Parietal lobe (tissue), 2 donors: Measurements from ENCODE around the genes GINM1 and RAET1L.

DNA sequence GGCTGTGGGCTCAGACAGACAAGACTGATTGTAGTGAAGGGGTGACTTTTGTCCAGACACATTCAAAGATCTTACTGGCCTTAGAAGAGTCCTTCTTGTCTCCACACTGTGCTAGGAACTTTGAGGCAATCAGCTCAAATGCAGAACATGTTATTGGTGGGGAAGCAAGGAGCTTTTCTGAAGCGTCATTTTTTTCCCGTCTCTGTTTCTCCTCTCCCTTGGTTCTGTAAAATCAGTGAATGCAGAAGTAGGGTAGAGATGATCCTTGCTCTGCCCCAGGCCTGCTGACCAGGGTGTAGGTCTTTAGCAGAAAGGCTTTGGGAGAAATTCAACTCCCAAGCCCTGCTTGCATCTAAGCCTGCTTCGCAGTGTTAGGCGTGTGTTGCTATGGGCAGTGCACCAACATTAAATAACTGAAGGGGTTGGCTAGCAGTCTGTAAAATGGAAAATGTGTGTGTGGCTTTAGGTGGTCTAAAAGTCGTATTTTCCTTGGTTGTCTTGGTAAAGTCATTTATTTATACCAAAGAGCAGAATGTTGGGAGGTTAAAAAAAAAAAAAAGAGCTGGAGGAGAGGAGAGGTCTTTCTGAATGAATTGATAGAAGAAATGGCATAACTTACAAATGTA, 45.9 kb downstream of the SASH1 start:
- RAMPAGE, long total RNA = no peak

GRCh38 chr6:148406350-148406922, 63.8 kb downstream of the SASH1 start:
- RAMPAGE, long total RNA = no peak

DNA sequence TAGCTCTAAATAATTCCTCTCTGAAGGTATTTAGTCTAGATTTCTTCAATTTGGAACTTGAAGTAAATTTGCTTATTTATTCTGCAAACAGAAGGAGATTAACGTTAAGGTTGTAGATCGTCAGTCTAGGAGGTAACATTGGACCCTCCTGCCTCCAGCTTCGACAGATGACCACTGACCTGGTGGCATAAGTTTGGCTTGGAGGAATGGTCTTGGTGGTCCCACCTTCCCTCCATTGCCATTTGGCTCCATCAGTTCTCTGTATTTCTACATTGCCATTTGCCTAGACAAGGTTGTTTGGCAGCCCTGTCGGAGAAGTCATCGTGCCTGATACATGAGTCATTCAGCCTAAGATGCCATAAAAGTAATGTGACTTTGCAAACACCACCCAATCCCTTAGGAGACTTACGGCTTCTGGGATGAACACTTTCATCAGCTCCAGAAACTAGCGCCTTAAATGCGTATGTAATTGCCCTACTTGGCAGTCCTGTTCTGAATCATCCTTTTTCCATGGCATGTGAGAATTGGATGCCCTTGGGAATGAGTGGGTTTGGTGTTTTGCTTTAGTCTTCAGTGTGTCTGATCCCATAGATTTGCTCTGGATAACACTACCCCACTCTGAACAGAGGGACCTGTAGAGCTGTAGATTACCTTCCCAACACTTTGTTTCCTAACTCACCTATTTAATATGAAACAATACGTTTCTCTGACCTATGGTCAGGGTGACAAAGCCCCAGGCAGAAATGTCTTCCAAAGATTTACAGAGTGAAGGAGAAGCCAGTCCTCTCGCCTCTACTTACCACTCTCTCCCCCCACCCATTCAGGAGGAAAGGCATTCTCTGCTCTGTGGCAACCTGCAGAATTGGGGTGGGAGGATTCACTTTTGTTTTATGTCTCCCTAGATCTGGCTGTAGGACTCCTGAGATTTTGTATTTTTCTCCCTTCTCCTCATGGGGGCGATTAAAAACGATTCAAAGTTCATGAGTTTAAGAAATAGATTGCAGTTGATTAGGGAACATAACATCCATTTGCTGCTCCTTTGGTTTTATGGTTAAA, 158.6 kb downstream of the SASH1 start:
- RAMPAGE, long total RNA = no peak

DNA sequence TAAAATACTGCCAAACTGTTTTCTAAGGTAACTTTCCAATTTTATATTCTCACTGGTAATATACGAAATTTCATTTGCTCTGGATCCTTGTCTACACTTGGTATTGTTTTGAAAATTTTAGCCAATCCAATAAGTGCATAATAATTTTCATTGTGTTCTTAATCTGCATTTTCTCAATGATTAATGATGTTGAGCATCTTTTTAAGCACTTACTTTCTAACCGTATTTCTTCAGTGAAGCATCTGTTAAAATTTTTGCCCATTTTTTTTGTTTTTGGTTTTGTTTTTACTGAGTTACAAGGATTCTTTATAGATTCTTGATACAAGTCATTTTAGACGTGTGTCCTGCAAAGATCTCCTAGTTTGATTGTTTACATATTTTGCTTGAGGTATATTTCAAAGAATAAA, 142.8 kb upstream of the UST start:
- RAMPAGE, long total RNA = no peak

DNA sequence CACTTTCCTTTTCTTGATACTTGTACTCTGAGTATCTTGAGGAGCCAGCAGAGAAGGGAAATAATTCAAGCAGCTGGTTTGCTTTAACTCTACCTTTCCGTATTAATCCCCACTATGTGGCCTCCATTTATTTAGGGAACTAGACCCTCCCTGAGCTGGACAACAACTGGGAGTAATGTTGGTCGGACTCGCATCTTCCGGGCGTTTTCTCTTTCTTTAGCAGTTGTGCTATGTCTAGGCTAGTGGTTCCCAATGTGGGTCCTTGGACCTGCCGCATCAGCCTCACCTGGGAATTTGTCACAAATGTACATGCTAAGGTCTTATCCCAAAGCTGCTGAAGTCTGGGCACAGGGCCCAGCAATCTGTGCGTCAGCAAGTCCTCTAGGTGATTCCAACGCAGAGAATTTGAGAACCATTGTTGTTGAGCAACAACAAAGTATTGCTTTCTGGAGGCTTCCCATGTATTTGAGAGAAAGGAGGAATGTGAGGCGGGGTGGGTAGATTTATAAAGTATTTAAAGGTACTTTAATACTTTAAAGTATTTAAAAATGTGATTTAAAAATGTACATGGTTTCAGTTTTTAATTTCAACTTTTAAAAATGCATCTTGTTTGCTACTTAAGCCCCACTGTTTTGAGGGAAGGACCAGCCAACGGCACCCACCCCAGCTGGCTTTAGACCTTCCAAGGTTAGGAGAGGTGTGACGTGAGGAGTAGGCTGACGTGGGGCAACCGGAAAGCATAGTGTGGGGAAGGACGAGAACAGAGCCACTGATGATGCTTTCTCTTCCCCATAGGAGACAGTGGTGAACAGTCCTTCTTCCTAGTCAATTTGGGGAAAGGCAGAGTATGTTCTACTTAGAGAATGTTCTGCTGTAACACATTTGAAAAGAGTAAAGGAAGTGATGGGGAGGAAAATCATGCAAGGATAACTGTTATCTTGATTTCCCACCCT, 4.1 kb downstream of the UST start:
- RAMPAGE, long total RNA = no peak

DNA sequence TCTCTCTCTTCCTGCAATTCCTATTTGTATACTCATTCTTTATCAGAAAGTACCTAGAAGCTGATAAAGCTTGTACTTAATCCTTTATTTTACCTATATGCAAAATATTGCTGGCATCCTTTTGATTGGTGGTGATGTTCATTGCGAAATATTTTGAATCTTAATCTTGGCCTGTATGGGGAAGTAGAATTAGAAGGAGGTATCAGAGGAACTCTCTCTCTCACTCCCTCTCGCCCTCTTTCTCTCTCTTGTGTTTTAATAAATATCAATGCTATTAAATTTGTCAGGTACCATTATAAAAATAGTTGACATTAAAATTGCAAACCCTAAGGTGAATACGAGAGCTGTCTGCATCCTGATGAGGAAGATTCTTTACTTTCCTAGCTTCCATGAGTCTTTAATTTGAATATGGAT, 52.9 kb downstream of the UST start:
- RAMPAGE, long total RNA = no peak

GRCh38 chr6:148874760-148875212, 128.0 kb downstream of the UST start:
- RAMPAGE, long total RNA = no peak

GRCh38 chr6:149021172-149021637, 274.4 kb downstream of the UST start:
- RAMPAGE, long total RNA = no peak

- RAMPAGE, long total RNA = no peak
Observed at GRCh38 chr6:149320773-149321363, 3.4 kb downstream of the TAB2 start.

DNA sequence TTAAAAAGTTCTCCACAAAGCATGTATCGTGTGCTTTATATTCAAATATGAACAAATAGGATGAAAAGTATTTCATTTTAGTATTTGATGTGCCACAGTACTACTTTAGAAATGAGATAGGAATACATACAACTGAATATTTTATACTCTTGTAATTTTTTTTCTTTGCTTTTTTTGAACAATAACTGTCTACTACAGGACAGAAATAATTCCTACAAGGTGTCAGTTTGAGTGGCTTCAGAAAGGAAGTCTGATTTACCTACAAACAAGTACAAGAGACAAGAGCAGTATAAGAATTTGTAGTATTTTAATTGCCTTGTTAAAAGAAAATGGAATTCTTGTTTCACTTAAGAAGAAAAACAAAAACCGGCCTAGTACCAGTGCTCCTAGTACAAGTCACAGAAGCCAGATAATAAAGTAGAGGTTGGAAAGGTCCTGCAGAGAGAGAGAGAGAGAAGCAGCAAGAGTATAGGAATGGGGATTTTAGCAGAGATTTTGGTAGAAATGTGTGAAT, 6.3 kb downstream of the TAB2 start:
- RAMPAGE, long total RNA = no peak

DNA sequence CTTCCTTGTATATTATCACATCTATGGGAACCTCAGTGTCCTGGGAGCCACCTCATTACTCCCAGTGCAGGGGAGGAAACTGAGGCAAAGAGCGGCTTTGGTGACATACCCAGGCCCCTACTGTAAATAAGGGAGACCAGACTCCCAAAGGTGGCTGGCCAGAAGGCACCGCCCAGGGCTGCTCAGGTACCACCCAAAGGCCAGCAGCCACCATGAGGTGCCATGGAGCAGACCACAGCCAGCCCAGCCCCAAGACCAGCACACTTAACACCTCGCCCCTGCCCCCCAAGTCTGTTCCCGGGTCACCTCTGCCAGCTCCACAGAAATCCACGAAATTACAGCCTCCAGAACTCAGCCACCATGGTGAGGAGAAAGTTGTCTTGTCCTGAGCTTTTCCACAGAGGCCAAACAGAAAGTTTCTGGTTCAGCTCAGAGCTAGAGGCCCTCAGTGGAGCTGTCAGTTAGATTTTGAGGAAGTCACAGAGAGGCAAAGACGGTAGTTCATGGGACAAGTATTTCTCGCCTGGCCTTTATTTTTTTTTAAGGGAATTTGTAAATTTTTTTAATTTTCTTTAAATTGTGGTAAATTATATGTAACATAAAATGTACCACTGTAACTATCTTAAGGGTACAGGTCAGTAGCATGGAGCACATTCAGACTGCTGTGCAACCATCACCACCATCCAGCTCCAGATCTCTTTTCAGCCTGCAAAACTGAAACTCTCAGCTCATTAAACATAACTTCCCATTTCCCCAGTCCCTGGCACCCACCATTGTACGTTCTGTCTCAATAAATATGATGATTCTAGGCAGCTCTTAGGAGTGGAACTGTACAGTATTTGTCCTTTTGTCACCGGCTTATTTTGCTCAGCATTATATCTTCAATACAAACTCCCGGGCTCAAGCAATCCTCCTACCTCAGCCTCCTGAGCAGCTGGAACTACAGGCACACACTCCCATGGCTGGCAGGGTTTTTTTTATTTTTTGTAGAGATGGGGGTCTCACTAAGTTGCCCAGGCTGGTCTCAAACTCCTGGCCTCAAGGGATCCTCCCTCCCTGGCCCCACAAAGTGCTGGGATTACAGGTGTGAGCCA, 1.7 kb downstream of the ZC3H12D start:
- RAMPAGE, long total RNA = no peak

DNA sequence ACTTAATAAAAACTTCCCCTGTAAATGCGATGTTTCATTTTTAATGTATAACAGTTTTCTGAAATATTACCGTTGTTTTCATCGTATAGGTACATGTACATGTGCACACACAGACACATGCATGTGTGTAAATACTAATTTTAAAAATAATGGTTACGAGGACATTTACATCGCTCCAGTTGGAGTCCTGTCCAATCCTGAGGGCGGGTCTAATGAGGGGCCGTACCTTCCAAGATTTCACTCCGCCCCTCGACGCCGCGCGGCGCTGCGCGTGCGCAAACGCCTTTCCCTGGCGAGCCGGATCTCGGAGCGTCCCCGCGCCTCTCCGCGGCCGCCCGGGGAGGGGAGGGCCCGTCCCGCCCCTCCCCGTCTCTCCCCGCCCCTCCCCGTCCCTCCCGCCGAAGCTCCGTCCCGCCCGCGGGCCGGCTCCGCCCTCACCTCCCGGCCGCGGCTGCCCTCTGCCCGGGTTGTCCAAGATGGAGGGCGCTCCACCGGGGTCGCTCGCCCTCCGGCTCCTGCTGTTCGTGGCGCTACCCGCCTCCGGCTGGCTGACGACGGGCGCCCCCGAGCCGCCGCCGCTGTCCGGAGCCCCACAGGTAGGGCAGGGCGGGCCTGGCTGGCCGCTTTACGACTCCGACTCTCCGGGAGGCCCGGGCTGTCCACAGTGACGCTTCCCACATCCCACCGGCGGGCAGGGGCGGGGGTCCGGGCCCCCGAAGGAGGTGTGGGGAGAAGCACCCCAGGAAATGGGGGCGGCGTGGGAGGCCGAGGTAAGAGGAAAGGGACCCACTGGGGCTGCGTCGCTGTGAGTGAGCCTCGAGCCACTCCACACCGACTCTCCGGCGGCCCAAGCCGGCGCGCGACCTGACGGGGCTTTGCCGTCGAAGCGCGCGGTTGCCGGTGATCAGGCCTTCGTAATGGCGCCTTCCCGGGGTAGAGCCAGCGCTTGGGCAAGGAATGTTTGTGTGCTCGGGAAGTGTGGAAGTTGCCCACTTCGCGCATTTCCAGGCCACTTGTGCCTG, at the start of gene GINM1:
GINM1 (plus strand) TSS at position 437 of the 1,022 bp plus-strand sequence.
- RAMPAGE, long total RNA = no peak

DNA sequence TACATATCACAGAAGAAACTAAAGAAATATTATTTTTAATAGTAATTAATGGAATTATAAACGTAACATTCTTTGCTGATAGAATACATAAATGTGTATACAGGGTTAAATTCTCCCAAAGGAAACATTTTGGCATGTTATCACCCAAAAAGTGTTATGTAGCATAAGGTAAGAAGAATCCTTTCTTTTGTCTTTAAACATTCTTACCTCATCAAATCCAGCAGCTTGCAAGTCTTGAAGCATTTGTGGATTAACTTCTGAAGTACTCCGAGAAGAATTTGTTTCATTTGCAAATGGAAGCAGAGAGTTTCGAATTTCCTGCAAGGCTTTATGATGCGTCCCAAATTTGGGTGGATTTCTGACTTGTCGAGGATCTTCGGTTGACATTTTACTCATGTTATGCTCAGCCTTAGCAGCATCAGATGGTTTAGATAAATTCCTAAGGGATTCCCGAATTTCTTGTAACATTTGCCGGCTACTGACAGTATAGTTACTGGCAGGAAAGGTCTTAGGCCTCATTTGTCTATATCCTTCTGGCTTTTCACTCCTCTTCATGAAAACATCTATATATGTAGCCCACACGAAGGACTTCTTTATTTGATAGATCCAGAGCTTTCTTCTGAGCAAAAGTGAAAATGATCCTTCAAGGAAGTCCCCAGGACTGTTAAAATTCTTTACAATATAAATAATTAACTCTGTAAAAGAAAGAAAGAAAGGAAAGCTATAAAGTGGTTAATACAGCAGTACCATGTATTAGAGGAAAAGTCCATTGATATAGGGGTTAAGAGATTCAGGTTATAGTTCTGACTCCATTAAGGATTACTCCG, 16.1 kb downstream of the LATS1 start:
- RAMPAGE, long total RNA = no peak

GRCh38 chr6:149861900-149862687, 2.1 kb downstream of the LRP11 start:
- RAMPAGE, long total RNA = no peak

DNA sequence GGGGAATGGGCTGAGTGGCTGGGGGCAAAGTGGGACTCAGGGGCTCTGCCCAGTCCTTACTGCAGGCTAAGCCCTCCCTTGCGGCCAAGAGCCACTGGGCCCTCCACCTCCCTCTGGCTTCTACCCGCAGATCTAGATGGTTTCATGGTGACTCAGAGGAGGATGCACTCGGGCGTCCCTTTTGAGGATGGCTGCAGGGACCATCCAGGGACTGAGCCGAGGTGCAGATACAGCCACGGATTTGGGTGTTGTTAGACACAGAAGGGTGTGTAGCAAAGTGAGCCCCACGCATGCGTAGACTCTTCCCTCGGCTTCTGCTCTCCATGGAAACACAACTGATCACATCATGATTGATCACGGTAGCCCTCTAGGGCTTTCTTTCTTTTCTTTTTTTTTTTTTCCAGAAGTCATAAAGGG, 661 bp upstream of the ULBP1 start:
- RAMPAGE, long total RNA = no peak

- RAMPAGE, long total RNA = no peak
Observed at GRCh38 chr6:149964837-149965709, 1.3 kb downstream of the ULBP1 start.

DNA sequence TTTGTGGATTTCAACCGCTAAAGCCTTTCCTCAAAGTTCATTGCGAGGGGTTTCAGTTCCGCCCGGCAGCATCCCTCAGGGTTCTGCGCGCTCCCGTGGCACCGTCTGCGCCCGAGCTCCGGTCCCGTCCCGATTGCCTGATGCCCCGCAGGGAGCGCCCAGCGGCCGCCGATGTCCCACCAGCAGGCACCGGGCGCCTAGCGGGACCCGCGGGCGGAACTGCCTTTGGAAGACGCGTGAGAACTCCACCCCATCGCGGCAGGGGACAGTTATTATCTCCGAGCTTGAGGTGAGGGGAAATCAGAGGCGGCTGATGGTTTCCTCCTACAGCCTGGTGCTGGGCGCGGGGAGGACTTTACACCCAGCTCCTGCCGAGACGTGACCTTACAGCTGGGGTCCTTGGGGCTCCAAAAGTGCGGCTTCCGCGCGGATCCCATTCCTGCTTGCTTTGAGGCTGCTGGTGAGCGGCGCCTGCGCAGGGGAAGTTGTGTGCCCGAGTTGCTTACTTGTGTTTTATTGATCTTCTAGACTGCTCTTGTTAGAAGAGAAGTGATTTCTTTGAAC, 27.1 kb downstream of the ULBP1 start:
- RAMPAGE, long total RNA = no peak

DNA sequence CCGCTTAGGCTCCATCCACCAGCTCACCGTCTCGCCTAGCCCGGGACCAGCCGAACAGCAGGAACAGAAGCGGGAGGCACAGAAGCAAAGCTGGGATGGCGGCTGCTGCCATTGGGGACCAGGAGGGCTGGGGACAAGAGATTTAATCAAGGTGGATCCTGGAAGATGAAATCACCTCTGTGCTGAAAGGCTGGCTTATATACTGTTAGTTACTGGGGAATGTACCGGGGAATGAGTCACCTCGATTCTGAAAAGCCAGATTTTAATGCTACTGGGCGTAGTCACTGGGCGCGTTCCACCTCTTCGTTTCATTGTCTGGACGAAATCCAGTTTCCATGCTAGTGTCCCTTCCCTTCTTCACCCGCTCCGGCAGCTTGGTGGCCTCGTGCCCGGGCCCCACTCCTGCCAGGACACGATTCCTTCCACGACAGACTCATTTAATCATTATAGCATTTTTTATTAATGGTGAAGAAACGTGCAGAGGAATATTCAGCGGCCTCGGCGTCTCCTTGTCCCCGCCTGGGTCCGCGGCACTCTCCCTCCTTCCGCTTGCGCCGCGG, at the start of gene RAET1L:
RAET1L (minus strand) TSS at position 173 of the 560 bp plus-strand sequence.
- RAMPAGE, long total RNA = no peak

GRCh38 chr6:150144109-150144590, 1.3 kb downstream of the PPP1R14C start:
- RAMPAGE, long total RNA = no peak

- RAMPAGE, long total RNA = no peak
Observed at GRCh38 chr6:150322408-150323320, 46.1 kb upstream of the IYD start.